Esophagus muscularis mucosa (tissue), 4 donors: ENCODE measurements around the genes KRTAP19-1, KRTAP6-2, KRTAP21-3 and KRTAP21-2.

DNA sequence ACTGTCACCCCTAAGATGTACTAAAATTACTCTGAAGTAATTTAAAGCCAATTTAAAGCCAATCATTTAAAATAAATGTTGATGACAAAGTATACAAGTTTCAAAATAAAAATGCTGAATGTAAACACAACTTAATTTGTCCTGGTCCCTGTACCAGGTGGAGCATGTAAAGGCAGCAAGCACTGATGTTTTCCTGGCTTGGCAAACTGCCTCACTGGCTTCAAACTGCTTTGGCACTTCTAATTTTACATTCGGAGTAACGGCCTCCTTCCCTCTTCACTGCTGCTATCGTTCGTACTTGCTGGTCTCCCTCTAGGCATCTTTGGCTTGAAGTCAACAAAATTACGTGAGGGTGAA is 180.5 kb downstream of the N6AMT1 start:
- PRO-cap, result no peak
- RAMPAGE, long total RNA, 4 experiments, result no peak in any of the 4 experiments

DNA sequence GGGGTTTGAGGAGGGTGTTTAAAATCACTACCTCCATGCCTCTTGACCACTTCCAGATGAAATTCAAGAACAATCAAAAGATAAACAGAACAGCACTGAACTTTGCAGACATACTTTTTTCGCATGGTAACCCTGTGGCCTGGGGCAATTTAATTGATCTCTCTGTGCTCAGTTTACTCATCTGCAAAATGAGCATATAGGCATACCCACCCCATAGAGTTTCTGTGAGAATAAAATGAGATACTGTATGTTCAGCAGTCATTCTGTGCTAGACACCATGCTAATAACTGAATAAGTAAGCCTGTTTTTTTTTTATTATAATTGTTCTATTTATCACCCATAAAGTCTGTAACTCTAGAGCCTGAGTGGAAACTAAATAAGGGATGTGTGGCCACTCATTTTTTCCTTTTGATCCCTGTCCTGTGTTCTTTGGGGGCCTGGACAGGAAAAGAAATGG is 86.9 kb downstream of the N6AMT1 start:
- PRO-cap, result no peak
- RAMPAGE, long total RNA, 4 experiments, result no peak in any of the 4 experiments

GRCh38 chr21:28827514-28827715 is 57.8 kb downstream of the N6AMT1 start:
- PRO-cap, result unidirectional peak, minus-strand start at chr21:28827575
- RAMPAGE, long total RNA, 4 experiments, result no peak in any of the 4 experiments

GRCh38 chr21:29017772-29017980 is 1.5 kb downstream of the RWDD2B start:
- PRO-cap, result no peak
- RAMPAGE, long total RNA, 4 experiments, result no peak in any of the 4 experiments

GRCh38 chr21:29025272-29025992 is 964 bp downstream of the USP16 start:
- PRO-cap, result no peak
- RAMPAGE, long total RNA, 4 experiments, result no peak in any of the 4 experiments

DNA sequence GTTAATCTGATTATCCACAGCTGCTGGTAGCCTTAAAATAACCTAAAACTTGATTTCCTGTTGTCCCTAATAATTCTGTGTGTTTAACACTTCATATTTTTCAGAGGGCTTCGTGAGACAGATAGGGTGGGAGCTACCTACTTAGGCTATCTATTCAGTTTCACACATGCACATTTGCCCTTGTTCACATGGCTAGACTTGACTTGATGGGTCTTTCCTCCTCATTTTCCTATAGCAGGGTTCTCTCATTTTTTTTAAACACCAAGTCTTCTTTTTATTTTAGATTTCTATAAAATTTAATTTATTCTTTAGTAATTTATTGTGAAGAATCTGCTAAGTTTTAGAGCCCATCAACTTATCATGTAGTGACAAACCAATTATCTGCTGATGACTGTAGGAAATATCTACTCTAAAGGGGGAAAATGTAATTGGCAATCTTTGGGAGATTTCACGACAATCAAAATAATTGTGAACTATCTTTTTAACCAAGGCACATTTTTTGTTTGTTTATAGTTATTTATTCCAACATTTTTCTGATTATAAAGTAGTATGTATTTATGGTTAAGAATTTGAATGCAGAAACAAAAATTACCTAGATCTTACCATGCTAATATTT is 11.2 kb downstream of the BACH1 start:
- PRO-cap, result no peak
- RAMPAGE, long total RNA, 4 experiments, result no peak in any of the 4 experiments

- PRO-cap, result no peak
- RAMPAGE, long total RNA, 4 experiments, result no peak in any of the 4 experiments
These were observed 185.8 kb downstream of the BACH1 start for GRCh38 chr21:29484656-29484855.

GRCh38 chr21:30408569-30409462 is 13.0 kb downstream of the KRTAP13-1 start:
- PRO-cap, result no peak
- RAMPAGE, long total RNA, 4 experiments, result no peak in any of the 4 experiments

DNA sequence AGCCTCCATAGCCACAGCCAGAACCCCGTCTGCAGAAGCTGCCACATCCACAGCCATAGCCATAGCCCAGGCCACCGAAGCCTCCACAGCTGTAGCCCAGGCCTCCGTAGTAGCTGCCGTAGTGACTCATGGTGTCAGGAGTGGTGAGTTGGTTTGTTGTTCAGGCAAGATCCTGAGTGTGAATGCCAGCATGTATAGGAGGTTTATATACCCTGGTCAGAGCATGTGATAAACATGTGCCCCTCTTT is at the start of gene KRTAP19-1:
TSS of gene KRTAP19-1 (minus strand) at position 180 of the 248 bp plus-strand sequence.
- PRO-cap, result no peak
- RAMPAGE, long total RNA, 4 experiments, result no peak in any of the 4 experiments

DNA sequence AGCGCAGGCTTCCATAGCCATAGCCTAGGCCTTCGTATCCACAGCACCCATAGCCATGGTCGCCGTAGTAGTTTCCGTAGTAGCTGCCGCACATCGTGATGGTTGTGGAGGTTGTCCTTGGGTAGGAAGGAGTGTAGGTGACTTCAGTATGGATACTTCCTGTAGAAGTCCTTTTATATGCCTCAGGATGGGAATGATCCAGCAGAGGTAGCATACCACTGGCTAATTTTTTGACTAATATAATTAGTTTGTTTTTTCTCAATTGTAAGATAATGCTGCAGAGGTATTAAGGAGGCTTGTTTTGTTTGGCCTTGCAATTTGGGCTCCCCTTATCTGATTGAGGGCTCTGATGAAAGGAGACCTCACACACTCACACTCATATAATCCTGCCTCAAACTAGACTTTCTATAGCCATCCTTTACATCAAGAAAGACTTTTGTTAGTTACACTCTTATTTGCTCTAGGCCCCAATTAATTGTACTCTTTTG is at the start of gene KRTAP6-2:
TSS of gene KRTAP6-2 (minus strand) at position 122 of the 488 bp plus-strand sequence.
- PRO-cap, result no peak
- RAMPAGE, long total RNA, 4 experiments, result no peak in any of the 4 experiments

GRCh38 chr21:30718725-30718985 is at the start of gene KRTAP21-3:
KRTAP21-3 (minus strand) TSS chr21:30718777.
- PRO-cap, result no peak
- RAMPAGE, long total RNA, 4 experiments, result no peak in any of the 4 experiments

DNA sequence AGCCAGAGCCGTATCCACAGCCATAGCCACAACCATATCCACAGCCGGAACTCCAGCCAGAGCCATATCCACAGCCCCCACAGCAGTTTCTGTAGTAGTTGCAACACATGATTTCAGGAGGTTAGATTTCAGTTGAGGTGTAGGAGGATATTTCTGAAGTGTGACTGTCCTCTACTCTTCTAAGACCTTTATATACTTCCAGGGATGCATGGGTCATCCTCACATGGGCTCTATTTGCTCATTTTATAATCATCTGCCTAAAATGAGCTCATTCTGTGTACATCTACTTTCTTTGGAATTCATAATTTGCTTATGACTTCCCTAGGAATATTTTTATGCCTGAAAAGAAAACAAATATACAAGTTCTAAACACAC is at the start of gene KRTAP21-2:
TSS of gene KRTAP21-2 (minus strand) at position 166 of the 375 bp plus-strand sequence.
- PRO-cap, result no peak
- RAMPAGE, long total RNA, 4 experiments, result no peak in any of the 4 experiments

DNA sequence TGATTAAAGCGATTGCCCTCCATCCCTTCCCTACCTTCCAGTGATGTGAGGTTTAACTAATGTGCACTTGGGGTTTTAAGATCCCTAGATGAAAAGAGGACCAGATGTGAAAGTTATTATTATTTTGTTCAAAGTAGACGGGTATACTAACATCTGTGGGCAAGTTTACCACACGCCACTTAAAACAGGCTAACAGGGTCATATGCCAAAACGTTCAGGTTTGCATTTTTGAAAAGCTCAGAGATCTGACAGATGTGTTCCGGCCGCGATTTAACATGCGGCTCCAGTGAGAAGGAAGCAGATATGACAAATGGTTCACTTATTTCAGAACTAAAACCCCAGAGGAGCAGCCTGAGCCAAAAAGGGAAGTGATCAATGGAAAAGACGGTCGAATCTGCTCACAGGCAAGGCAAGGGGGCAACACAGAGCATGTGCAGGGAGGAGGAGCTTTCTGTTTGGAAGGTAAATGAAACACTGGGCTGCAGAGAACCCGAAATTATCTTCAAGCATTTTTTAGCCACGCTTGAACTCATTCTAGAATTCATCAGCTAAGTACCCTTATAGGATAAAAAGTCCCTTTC is 17.2 kb downstream of the TIAM1 start:
- PRO-cap, result no peak
- RAMPAGE, long total RNA, 4 experiments, result no peak in any of the 4 experiments

DNA sequence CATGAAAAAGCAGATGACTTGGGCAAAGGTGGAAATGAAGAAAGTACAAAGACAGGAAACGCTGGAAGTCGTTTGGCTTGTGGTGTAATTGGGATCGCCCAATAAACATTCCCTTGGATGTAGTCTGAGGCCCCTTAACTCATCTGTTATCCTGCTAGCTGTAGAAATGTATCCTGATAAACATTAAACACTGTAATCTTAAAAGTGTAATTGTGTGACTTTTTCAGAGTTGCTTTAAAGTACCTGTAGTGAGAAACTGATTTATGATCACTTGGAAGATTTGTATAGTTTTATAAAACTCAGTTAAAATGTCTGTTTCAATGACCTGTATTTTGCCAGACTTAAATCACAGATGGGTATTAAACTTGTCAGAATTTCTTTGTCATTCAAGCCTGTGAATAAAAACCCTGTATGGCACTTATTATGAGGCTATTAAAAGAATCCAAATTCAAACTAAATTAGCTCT is 9.0 kb downstream of the SOD1 start:
- PRO-cap, result no peak
- RAMPAGE, long total RNA, 4 experiments, result no peak in any of the 4 experiments

DNA sequence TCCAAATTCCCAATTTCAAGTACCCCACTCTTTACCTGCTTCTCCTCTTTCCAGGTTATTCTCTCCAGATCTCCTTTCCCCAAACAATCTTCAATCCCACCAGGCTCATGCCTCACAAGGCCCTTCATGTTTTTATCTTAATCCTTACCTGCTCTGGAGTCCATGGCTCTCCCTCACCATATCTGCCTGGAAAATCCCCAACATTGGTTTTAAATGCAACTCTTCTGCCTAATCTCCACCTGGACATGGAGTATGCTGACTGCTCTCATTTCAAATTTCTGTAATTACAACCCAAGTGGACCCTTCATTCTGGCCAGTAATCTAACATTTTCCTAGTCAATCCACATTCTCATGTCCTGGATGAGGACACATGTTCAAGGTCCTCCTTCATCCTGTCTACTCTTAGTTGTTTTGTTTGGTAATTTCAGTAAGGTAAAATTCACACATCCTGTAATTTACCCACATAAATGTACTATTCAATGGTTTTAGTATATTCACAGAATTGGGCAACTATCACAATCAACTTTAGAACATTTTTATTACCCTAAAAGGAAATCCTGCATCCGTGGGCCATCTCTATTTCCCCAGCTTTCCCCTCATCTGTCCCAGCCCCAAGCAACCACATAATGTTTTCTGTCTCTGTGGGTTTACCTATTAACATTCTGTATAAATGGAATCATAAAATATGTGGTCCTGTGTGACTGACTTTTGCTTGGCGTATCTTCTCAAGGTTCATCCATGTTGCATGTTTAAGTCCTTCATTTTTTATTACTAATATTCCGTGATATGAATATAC is 17.0 kb downstream of the SOD1 start:
- PRO-cap, result no peak
- RAMPAGE, long total RNA, 4 experiments, result no peak in any of the 4 experiments

GRCh38 chr21:31701563-31702023 is 30.3 kb downstream of the SCAF4 start:
- PRO-cap, result no peak
- RAMPAGE, long total RNA, 4 experiments, result no peak in any of the 4 experiments

- PRO-cap, result no peak
- RAMPAGE, long total RNA, 4 experiments, result no peak in any of the 4 experiments
These were observed 42.4 kb downstream of the URB1 start for GRCh38 chr21:32350502-32350702.

- PRO-cap, result no peak
- RAMPAGE, long total RNA, 4 experiments, result no peak in any of the 4 experiments
These were observed 11.8 kb downstream of the URB1 start for GRCh38 chr21:32381050-32381451.

- PRO-cap, result no peak
- RAMPAGE, long total RNA, 4 experiments, result no peak in any of the 4 experiments
These were observed 43.1 kb downstream of the EVA1C start for GRCh38 chr21:32455593-32455989.

GRCh38 chr21:32475220-32475715 is 62.8 kb downstream of the EVA1C start:
- PRO-cap, result no peak
- RAMPAGE, long total RNA, 4 experiments, result no peak in any of the 4 experiments